ENCODE measurements around a stretch of chr4.

DNA sequence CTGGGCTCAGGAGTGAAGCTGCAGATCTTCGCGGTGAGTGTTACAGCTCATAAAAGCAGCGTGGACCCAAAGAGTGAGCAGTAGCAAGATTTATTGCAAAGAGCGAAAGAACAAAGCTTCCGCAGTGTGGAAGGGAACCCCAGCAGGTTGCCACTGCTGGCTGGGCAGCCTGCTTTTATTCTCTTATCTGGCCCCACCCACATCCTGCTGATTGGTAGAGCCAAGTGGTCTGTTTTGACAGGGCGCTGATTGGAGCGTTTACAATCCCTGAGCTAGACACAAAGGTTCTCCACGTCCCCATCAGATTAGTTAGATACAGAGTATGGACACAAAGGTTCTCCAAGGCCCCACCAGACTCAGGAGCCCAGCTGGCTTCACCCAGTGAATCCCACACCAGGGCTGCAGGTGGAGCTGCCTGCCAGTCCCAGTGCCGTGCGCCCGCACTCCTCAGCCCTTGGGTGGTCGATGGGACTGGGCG is 1909.1 kb downstream of the ARAP2 start:
- RRBS = no CpG with 5 or more reads among the region's 13 CpGs

DNA sequence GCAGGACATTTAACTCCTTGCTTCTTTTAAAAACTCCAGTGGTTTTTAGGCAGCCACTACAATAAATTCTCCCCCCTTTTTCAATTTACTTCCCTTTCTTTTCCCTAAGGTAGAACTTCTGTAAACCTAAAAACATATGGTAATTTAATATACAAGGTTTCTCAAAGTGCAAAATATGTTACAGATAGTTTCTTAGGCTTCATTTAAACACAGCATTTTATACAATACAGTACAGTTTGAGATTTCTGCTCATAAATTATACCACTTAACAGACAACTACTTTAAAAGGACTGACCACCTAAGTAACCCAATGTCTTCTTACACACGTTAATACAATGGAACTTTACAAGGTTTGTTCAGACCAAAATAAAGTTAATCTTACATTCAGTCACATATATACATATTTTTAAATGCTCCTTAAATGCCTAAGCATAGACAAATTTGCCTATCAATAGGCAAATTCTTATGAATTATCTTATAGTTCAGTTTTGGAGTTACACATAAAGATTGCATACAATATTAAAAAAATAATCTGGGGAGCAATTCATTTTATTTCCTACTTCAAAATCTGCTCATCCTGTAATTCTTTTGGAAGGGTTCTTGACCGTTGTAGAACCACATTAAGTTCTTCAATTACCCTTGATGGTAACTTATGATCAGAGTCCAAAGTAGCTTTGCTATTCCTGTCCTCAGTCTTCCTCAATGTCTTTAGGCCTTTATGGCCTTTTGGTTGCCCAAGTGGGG is 176.8 kb downstream of the ARAP2 start:
- RRBS = no CpG with 5 or more reads among the region's 2 CpGs

DNA sequence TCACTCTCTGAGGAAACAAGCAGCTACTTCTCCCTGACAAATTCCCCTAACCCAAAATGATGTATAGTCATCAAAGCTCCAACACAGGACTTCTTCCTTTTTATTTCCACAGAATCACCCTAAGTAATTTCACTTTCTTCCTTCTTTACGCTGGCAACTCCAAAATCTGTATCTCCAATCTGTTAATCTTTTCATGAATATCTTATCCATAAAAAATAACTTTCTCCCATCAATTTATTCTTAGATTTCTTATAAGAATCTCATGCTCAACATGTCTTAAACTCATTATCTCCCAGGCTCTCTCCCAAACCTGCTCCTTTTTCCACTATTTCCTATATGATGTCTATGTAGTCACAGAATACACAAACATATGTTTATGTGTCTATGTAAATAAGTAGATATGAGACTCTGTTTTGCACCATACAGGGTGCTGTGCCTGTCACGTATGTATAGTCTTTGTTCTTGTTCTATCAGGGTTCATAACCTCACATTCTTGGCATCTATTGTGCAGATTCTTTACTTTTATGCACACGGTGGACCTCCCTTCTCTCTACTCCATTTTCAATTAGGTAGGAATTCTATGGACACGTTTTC is 101.5 kb downstream of the ARAP2 start:
- RRBS = no CpG with 5 or more reads among the region's 4 CpGs

GRCh38 chr4:36243813-36244236 is 489 bp downstream of the ARAP2 start:
- RRBS = 1% methylated on average over 22 of the region's 28 CpGs

GRCh38 chr4:36283115-36283413 is 1.6 kb downstream of the DTHD1 start:
- RRBS = no CpG with 5 or more reads among the region's 1 CpG

GRCh38 chr4:36286037-36286714 is 4.8 kb downstream of the DTHD1 start:
- RRBS = no CpG with 5 or more reads among the region's 8 CpGs

GRCh38 chr4:37463484-37463894 is 9.8 kb downstream of the C4orf19 start:
- RRBS = no CpG with 5 or more reads among the region's 1 CpG

DNA sequence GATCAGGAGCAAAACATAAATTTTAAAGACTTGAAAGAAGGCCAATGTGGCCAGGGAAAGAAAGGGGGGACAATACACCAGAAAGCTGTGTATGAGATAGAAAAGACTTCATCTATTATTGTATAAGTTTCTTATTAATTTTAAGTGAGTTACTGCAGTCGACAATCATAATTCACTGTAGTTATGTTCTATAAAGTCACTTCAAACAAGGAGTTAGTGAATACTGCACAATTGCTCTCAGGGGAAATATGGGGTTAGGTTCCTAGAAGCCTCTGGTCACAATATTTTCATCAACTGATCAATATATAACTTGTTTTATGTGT is 107.7 kb downstream of the C4orf19 start:
- RRBS = no CpG with 5 or more reads among the region's 1 CpG

GRCh38 chr4:37648034-37648698 is 38.0 kb downstream of the RELL1 start:
- RRBS = no CpG with 5 or more reads among the region's 8 CpGs

- RRBS = no CpG with 5 or more reads among the region's 9 CpGs
These were observed 20.5 kb downstream of the RELL1 start for GRCh38 chr4:37665447-37666317.

- RRBS = no CpG with 5 or more reads among the region's 18 CpGs
These were observed 887 bp upstream of the PGM2 start for GRCh38 chr4:37825546-37826052.

- RRBS = 1% methylated on average over 16 of the region's 54 CpGs
These were observed 598 bp downstream of the PGM2 start for GRCh38 chr4:37826854-37827714.

DNA sequence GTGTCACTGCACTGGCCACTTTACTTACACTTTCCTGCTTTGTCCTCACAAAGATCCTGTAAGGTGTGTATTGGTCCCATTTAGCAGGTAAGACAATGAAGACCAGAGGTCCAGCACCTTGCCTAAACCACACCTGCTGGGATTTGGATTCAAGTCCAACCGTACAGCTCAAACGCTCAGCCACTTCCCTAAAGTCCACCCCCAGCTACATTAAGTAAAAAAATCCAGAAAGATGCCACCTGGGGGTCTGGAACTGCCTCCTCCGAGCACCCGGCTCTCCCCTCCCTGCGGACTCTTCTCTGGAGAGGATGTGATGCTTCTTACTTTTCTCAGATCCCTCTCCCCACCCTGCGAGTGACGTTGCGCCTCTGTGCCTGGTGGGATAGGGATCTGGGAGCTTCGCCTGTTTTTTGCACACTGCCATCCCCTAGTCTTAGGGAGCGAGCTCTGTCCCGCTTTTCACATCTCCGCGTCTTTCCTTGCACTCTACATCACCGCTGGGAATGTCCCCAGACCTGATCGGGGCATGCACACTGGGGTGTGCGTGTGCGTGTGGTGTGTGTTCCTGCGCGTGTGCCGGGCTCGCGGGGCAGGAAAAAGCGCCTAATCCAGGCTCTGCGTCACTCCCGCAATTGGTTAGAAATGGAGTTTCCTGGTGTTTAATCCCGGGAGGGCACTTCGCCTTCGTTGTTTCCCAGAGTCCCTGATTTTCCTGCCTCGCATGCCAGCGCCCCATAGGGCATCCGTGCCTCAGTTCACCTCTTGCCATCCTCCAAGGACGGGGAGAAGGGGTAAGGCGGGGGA is 1.1 kb upstream of the TBC1D1 start:
- RRBS = 3% methylated on average over 5 of the region's 33 CpGs

GRCh38 chr4:37973282-37973824 is 13.2 kb downstream of the PTTG2 start:
- RRBS = no CpG with 5 or more reads among the region's 5 CpGs

DNA sequence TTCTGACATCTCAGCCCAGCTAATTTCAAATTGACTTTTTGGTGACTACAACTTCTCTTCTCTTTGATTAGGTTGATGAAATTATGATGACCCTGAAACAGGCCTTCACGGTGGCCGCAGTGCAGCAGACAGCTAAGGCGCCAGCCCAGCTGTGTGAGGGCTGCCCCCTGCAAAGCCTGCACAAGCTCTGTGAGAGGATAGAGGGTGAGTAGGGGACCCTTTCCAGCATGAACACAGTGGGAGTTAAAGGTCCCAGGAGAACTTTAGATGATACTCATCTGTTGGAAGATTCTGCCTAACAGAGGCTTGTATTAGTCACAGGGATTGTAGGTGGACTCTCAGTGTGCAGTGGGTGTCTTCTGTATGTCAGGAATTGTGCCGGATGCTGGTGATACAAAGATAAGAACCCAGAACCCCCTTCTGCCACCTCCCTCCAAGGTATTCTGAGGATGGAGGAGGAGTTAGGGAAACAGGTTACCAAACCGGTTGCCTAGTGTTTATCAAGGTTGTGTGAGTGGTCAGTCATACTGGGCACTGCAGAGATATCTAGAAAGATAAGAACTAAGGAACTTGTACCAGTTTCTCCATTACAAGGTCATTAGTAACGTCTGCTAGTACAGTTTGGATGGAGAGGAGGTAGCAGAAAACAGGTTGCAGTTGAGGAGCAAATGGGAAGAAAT is 61.5 kb downstream of the PTTG2 start:
- RRBS = 80% methylated on average over 2 of the region's 6 CpGs

DNA sequence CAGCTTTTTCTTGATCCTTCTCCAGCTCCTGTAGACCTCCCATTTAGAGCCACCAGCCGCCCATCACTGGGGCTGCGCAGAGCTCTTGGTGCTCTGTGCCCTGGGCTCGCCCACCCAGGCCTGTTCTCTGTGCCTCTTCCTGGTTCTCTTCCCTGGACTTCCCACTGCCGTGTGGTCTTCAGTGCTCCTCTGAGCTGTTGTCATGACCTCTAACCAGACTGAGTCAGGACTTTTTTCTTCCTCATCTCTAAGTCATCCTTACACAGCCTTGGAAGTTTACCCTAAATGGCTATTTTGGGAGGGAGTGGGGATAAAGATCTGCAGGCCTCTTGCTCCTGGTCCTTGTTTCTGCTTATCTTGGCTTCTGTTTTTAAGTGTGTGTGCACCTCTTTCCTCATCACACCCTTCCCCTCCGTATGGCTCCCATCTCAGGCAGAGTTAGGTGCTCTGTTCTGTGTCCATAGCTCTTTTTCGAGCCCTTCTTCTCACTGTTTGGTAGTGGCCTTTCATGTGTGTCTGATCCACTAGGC is 122.5 kb downstream of the PTTG2 start:
- RRBS = no CpG with 5 or more reads among the region's 6 CpGs

DNA sequence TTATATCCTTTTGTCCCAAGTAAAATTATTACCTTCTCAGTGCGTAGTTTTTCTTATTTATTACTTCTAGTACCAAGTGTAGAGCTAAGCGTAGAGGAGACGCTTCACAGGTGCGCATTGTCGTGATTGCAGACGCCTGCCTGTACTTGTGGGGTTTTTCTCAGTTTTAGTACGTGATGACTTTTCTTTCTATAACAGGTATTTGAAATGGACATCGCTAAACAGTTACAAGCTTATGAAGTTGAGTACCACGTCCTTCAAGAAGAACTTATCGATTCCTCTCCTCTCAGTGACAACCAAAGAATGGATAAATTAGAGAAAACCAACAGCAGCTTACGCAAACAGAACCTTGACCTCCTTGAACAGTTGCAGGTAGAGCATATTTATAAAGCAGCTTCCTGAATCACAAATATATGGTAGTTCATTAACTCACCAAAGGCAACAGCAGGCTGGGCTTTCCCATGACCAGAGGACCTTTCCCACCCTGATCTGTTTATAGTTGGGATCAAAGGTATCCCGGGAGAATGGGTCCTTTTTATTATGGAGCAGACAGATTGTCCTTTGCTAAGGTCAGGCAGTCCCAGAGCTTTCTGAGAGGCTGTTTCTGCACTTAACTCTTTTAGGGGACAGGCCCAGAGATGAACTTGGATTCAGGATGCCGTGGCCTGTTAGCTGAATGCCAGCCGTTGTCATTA is 172.8 kb downstream of the PTTG2 start:
- RRBS = no CpG with 5 or more reads among the region's 14 CpGs

DNA sequence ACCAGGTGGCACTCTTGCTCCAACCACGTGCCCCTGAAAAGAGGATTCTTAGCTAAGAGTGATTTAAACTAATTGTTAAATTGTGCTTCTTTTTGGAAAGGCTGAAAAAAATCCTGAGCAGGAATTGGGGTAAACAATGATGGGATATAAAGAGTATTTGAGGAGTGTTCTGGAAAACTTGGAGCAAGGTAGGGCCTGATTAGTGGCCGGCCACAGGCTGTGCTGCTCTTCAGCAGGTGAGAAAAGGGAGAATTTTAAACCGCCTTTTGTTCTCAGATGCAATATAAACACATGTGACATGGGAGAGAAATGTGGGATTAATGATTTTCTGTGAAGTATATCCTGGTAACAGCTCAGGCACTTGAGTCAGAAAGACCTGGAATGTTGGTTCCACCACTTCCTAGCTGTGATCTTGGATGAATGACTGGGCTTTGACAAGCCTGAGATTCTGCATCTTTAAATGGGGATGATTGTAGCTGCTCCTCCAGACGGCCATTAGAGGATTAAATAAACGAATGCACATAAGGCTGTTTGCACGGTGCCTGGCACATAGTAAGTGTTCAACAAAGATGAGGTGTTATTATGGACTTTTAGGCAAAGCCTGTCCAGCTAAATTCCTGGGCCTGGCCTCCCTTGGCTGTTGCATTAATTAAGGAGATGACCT is 219.8 kb downstream of the PTTG2 start:
- RRBS = no CpG with 5 or more reads among the region's 6 CpGs

DNA sequence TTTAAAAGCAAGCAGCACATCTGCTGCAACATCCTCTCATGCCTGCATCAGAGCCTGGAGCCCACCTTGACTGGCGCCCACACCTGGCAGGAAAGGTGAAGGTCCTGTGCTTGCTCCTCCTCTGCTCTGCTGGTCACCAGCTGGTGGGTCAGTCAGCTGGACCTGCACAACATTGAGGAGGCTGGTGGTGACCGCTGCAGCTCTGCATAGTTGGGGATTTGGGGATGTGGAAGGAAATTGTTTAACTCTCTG is 214.2 kb upstream of the KLF3 start:
- RRBS = no CpG with 5 or more reads among the region's 2 CpGs

- RRBS = no CpG with 5 or more reads among the region's 4 CpGs
These were observed 174.9 kb upstream of the KLF3 start for GRCh38 chr4:38489047-38489483.

Measured in renal cortical epithelial cell (primary cell).